Neutrophil (primary cell): ENCODE results near the gene CRYBB3.

- PRO-cap: no peak
Measured at GRCh38 chr22:24177857-24178493, 3.3 kb upstream of the SUSD2 start.

GRCh38 chr22:24195755-24195990 lies 14.4 kb downstream of the SUSD2 start:
- PRO-cap: no peak

DNA sequence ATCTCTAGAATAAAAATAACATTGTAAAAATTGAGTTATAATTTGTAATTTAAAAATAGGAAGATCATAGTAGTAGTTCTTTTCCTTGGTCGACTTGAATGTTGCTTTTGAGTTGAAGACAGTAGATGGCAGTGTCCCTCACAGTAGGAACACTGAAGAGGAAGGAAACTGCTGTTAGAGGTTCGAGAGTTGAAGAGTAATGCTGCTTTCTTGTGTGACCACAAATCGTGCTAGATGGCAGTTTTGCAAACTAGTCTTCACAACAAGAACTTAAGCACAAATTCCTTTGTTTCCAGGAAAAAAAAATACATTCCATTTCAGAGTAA lies 54.4 kb downstream of the SPECC1L start:
- PRO-cap: no peak

DNA sequence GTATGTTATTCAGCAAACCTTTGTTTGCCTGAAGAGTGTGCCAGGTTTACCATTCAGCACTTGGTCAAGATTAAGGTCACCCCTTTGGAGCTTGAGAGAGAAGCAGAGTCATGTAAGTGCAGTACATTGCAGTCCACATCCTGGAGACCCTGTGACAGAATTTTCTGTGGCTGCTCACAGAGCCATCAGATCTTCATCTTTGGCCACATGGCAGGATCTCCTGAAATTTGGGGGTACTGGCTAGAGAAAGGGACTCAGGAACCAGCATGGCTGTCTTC lies 29.6 kb upstream of the ADORA2A start:
- PRO-cap: no peak

- PRO-cap: no peak
Measured at GRCh38 chr22:24420594-24420958, 6.8 kb upstream of the ADORA2A start.

- PRO-cap: no peak
Measured at GRCh38 chr22:24630771-24631478, 27.9 kb downstream of the GGT1 start.

- PRO-cap: no peak
Measured at GRCh38 chr22:24950184-24950615, 2.3 kb upstream of the KIAA1671 start.

DNA sequence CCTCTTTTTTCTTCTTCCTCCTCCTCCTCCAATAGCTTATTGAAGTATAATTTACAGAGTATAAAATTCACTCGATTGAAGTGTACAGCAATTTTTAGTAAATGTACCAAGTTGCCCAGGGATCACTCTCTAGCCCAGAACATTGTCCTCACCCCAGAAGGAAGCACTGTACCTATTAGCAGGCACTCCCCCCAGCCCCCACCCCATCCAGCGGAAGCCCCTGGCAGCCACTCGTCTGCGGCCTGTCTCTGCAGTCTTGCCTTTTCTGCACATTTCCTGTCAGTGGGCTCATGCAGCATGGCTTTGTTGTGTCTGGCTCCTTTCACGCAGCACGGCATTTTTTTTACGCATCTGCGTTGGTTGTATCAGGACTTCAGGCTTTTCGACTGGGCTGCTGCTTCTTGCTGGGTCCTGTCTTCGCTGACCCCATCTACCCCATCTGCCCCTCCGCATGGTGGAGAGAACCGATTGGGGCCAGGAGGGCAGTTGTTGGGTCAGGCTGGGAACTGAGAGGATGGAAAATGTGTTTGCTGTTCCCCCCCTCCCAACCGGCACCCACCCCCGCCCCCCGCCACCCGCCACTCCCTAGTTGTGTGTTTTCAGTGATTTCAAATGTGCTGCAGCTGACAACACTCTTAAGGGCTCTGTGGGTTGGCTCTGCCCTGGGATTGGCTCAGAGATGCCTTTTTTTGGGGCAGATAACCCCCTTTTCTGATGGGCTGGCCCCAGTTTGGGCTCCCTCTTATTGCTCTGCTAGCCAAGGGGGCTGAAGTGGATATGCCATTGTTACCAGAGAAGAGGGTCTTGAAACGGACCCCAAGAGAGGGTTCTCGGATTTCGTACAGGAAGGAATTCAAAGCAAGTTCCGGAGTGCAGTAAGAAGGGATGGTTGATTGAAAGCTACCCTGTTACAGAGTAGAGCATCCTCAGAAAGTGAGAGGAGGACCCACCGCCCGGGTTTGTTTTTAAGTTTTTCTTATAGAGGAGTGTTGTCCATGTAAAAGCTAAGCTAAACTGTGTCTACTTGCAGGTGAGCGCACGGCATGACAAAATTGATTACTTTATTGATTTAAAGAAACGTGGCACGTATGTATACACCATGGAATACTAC lies 110.1 kb downstream of the KIAA1671 start:
- PRO-cap: no peak

GRCh38 chr22:25130464-25131069 lies 69.1 kb upstream of the CRYBB3 start:
- PRO-cap: no peak

DNA sequence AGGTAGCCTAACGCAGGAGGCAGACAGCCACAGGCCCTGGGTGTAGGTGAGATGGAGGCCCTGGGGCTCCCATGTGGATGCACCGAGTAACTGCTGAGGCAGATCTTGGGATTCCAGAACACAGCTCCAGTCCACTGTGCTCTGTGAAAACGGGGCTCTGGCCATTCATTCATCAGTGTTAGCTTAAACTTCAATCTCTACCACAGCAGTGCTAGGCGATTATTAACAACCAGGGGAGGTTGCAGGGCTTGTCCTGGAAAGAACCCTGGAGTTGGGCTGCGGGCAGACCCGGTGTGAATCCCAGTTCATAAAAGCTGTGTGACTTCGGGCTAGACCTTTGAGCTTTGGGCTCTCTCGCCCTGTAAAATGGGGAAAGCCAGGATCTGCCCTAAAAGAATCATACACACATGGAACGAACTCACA lies 15.7 kb upstream of the CRYBB3 start:
- PRO-cap: no peak

DNA sequence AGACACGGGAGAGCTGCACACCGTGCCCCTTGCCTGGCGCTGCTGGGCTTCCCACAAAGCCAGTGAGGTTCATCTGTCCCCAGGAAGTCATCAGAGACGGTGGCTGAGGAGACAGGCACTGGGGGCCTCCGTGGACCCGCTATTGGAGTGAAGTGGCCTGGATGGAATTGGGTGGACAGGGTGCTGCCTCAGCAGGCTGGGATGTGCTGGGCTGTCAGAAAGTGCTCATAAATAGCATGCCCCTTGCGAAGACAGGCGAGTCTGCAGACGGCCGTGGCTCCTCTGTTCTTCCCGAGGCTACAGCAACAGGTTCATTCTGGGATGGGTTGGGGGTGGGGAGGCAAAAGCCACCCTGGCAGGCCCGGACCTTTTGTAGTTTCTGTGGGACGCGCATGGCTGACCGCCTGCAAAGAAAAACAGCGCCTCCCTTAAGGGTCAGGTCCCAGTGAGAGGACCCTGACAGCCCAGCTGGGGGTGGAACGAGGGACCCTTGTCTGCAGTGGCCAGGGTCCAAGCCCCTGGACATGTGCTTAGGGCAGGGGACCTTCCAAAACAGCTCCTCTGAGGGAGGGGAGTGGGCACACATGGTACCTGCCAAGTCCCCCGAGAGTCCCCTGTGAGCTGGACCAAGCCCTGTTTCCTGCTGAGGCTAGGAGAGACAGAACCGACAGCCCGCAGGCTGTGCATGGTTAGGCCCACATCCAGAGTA lies at the start of gene CRYBB3:
Gene CRYBB3, plus strand, starts transcription at position 258 of the 709 bp plus-strand sequence.
- PRO-cap: no peak

DNA sequence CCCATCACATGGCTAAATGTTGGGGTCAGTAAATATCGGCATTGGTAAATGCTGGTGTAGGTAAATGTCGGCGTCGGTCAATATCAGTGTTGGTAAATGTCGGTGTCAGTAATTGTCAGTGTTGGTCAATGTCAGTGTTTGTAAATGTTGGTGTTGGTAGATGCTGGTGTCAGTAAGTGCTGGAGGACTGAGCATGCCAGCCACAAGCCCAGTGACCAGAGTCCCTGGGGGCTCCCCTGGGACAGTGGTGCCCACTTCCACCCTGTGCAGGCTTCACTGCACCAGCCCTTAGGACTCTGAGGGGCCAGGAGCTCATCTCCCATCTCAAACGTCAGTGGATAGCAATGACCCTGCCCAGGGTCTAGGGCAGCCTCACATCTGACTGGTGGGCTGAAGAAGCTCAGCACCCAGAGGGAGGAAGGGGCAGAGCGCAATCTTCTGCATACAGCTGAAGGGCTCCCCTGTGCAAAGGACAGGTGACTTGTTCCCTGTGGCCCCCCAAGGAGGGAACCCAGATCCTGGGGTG lies 138.1 kb downstream of the CRYBB2 start:
- PRO-cap: no peak

GRCh38 chr22:25675348-25675741 lies 66.6 kb upstream of the MYO18B start:
- PRO-cap: no peak

- PRO-cap: no peak
Measured at GRCh38 chr22:25761946-25762706, 20.1 kb downstream of the MYO18B start.

GRCh38 chr22:25873188-25873387 lies 131.1 kb downstream of the MYO18B start:
- PRO-cap: no peak

DNA sequence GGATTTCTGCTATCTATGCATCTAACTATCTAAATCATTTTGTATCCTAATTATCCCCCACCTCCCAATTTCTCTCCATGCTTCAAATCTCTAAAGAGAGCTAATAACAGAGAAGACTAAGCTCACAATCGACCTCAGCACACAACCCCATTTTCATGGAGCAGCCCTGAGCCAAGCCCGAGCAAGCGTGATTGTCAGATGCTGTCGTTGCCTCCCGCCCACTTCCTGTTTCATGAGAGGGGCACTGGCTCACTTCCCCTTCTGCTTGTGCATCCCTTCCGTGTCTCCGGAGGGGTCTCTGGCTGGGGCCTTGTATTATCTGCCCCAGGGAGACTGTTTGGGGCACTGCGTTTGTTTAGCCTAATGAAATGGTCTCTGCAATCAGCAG lies 181.4 kb upstream of the SEZ6L start:
- PRO-cap: no peak

- PRO-cap: no peak
Measured at GRCh38 chr22:26527071-26527531, 14.8 kb upstream of the TFIP11 start.

GRCh38 chr22:26528338-26528879 lies 16.1 kb upstream of the TFIP11 start:
- PRO-cap: no peak

DNA sequence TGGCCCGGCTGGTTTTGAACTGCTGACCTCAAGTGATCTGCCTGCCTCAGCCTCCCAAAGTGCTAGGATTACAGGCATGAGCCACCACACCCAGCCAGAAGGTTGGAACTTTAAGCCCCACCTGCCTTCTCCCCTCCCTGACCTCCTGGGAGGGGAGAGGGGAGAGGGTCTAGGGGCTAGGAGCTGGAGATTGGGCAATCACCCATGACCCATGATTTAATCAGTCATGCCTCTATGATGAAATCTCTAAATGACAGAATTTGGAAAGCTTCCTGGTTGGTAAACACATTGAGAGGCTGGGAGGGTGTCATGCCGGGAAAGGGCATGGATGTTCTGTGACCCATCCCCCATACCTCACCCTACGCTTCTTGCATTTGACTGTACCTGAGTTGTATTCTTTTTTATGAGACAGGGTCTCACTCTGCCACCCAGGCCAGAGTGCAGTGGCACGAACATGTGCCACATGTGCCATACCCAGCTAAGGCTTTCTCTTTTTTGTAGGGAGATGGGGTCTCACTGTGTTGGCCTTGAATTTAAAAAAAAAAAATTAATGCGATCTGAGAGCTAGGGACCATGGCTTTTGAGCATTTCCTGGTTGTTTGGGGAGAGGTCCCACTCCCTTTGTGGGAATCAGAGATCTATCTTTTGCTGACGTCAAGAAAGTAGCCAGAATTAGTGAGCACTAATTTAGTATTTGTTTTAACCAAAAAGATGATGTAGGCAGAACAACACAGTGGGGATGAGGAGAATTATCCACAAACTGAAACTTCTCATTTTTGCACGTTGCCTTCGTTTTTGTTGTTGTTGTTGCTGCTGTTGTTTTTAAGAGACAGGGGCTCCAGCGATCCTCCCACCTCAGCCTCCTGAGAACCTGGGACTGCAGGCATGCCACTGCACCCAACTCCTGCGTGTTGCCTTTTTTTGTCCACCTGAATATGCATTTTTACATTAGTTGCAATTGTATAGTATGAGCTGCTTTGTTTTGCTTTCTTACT lies 17.4 kb upstream of the TFIP11 start:
- PRO-cap: no peak

DNA sequence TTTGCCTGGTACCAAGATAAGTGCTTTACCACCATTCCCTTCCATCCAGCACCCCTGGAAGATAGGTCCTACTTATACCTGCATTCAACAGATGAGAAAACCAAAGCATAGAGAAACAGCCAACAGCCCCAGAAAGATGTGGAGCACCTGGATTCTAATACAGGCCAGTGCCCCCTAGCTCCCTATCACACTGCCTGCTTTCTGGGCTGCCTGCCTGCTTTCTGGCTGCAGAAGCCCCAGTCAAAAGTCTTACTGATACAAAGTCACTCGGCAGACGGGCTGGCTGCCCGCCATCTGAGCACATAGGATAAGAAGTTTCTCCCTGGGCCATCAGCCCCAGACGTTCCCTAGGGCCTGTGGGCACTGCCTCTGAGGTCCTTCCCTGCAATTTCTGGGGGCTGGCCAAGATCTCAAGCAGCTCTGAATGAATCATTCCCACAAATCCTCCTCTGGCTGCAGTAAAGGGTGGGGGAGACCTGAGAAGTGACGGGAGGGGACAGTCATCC lies 4.9 kb downstream of the TPST2 start:
- PRO-cap: no peak